REH cell (cell line): ENCODE results near the gene CTNS.

DNA sequence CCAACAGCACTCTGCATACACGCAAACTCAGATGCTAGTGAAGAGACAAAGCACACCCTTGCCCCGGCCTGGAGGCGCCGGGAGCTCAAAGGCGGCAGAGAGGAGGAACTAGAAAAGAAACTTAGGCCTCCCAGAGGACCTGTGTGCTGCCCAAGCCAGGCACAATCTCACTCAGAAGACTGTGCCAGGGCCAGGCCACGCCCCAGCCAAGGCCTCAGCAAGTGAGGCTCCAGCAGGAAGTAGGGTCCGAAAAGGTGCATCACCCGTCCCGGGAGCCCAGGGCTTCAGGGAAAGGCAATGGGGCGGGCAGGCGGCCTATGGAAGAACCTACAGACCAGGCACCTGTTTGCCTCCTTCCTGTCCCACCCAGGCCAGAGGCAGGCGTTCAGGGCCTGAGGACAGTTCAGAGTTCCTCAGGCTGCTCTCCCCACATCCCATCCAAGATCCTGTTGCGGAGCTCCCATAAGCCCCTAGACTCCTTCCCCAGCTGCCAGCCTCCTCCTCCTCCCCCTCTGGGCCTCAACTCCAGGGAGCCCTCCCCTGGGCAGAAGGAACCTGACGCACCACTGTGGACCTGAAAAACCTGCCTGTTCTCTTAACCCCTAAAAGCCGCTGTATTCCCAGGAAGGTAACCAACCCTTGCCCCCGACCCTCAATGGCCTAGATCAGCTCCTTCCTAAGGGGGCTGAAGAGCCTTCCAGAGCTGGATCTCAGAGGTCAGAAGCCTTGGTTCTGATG, 2.4 kb downstream of the CLUH start:
- PRO-cap: no peak

GRCh38 chr17:2724623-2725145, 13.1 kb upstream of the CLUH start:
- PRO-cap: no peak

- PRO-cap: bidirectional peak, plus-strand start at chr17:2853390, minus-strand start at chr17:2853389; bidirectional peak, plus-strand start at chr17:2853679, minus-strand start at chr17:2853613
Measured at GRCh38 chr17:2853271-2854326, 57.4 kb downstream of the RAP1GAP2 start.

DNA sequence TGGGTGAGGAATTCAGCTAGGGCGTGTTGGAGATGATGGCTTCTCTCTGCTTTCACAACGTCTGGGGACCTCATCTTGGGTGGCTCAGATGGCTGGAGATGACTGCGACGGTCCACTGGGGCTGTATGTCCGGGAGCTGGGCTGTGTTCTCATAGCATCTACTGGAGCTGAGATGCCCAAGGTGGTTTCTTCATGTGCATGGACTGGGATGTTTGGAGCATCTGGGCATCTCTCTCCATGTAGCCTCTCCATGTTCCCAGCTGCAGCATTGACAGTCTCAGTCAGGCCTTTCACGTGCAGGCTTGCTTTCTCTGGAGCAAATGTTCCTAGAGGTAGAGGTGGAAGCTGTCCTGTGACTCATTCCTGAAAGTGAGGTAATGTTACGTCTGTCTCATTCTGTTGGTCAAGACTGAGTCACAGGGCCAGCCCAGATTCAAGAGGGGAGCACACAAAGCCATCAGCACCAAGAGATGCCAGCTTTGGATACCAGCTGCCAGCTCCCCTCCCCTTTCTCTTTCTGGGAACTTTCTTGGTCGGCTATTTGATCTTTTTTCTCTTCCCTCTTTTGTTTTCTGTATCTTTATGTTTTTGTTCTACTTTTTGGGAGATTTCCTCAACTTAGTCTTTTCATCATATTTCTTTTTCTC, 96.3 kb downstream of the RAP1GAP2 start:
- PRO-cap: no peak

- PRO-cap: no peak
Measured at GRCh38 chr17:2899977-2900413, 103.8 kb downstream of the RAP1GAP2 start.

DNA sequence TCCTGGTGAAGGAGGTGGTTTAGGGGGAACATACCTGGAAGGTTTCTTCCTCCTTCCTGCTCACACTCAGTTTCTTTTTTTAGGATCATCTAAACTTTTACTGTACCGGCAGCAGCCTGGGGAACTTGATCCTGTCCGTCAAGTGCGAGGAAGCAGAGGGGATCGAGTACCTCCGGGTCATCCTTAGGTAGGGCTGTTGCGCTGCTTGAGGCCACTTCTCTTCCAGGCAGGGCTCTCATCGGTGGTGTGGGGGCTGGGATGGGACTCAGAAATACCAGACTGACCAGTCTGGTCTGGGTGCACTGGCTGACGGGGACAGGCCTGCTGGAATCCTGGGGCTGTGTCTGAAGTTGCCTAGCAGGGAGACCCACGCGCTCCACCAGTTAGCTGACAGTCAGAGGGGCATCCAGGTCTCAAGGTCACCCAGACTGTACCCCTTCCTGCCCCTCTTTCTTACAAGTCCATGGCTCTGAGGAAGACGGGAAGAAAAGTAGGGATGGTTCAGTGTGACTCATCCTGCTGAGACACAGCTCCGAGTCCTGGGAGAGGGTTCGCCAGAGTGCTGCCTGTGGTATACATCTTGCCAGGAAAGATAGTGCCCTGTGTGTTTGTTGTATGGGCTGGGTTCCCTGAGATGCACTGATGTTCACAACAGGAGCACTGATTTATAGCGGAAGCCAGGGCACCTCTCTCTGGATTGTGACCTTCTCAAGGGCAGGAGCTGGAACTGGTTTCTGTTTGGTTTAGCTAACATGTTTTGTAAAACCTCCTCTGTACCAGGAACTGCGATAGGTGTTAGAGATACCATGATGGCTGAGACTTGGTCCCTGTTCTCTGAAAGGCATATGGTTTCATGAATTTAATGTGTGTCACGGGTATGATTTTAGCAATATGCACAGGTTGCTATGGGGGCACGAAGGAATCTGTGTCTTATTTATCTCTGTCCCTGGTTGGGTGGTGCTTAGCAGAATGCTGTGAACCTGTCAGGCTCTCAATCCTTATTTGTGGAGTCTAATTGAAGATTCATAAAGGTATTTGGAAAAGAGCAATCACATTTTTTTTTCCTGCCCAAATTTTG, 97.6 kb downstream of the OR1D5 start:
- PRO-cap: no peak

DNA sequence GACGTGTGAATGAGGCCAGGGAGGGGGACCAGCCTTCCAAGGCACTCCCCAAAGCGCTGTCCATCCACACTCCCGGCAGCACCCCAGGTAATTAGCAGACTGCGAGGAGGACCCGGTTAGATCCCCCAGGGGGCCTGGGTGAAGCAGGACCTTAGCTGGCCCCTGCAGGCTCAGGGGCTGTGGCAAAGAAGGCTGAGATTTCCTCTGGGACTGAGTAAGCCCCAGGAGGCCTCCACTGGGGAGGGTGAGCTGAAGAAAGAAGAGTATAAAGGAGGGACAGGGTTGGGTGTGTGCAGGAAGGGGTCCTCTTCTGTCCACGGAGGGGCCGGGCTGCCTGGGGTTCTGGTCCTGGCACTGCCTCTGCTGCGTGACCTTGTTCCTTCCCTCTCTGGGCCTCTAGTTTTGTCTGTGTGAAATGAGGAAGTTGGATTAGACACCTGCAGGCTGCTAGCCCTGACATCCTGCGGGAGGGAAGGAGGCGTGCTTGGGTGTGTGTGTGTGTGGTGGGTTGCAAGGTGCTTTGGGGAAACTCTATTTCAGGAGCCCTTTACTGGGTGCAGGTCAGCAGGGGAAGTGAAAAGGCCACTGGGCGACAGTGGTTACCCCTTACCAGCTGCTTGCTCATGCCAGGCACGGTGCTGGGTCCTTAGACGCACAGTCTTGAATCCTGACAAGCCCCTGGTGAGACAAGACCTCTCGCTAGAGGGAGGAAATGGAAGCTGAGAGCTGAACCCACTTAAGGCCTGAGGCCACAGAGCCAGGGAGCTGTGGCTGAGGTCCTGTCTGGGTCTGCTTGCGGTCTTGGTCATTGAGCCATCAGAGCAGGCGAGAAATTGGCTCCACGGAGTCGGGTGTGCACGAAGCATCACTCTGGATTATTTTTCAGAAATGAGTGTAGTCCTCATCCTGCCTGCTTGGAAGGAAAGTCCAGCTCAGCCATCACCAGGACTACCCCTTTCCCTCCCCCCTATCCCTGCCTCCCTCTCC, 60.7 kb downstream of the OR1D5 start:
- PRO-cap: bidirectional peak, plus-strand start at position 535 of the sequence, minus-strand start at position 394 of the sequence

GRCh38 chr17:3030136-3030654, 33.2 kb downstream of the OR1D5 start:
- PRO-cap: no peak

GRCh38 chr17:3167587-3168115, 29.7 kb upstream of the OR1A2 start:
- PRO-cap: unidirectional peak, minus-strand start at chr17:3167746

DNA sequence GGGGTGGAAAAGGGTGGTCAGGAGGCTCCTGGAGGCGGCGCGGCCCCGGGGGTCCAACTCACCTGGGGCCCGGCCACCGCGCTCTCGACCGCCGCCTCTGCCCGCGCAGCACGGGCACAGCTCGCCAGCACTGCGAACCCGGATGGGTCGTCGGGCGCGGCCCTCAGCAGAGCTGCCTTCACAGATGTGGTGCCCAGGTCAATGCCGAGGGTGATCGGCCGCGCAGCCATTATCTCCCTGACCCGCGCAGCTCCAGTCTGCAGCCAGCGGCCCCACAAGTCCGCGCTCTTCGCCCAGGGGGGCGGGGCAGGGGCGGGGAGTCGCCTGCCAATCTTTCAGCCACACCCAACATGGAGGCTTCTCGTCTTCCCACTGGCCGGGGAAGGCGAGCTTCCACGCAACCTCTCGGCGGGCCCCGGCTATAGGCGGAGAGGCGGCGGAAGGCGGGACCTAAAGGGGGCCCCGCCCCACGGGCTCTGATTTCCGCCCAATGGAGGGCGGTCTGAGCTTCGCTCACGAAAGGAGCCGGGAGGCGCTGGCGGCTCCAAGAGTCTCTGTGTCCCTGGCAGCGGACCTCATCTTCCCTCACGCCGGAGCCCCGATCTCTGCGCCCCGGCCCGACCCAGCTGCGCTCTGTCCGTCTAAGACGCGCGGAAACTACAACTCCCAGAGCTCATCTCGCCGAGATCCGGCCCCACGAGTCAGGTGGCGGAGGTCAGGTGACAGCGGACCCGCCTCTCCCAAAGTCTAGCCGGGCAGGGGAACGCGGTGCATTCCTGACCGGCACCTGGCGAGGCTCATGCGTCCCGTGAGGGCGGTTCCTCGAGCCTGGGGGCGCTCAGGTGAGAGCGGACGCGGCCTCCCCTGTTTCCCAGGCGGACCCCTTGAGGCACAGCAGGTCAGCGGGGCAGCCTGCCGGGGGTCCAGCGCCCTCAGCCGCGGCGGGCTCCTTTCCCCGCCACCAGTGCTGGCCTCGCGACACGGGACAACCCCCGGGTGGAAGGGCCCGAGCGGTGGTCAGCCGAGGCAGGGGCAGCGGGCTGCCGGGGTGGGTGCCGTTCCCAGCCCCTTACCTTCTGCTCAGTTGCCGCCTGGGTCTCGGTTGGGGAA, at the start of gene CTNS:
CTNS (plus strand) TSS at position 771 of the 1,110 bp plus-strand sequence.
- PRO-cap: bidirectional peak, plus-strand start at position 490 of the sequence, minus-strand start at position 259 of the sequence; bidirectional peak, plus-strand start at position 760 of the sequence, minus-strand start at position 645 of the sequence

GRCh38 chr17:3646037-3646268, 9.4 kb downstream of the CTNS start:
- PRO-cap: unidirectional peak, minus-strand start at chr17:3646093

DNA sequence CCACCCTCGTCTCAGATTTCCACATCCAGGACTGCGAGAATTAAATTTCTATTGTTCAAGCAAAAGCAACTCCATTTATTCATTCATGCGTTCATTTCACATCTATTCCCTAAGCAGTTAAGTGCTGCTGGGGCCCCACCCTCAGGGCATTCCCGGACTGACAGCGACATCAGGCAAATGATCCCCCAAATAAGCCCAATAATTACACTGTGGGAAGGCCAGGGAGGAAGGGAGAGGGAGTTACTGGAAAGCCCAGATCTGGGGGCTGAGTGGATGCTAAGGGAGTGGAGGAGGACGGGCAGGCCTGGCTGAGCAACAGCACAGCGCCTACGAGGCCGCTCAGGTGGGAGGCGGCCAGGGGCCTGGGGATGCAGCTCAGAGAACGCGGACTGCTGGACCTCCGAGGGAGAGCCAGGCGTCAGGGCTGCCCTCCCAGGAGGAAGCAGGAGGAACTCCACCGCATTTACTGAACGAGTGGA, 1.3 kb downstream of the P2RX5 start:
- PRO-cap: no peak

DNA sequence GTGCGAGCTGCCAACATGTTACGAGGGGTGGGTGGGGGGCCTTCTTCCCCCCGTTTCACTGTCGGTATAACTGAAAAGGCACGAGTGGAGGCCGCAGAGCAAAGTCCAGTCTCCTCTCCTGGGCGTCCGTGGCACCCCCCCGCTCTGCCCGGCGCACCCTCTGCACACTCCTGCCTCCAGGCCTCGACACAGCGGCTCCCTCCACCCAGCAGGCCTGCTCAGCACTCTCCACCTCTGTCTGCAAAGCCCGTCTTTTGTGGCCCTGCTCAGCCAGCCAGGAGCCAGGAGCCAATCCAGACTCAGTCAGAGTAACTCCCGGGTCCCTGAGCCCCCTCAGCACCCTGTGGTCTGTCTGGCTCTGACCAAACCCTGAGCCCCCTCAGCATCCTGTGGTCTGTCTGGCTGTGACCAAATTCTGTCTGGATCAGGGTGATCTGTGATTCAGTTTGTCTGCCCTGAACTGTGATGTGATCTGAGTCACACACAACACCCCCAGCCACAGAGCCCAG, 6.1 kb downstream of the ITGAE start:
- PRO-cap: no peak

GRCh38 chr17:3828698-3828949, 17.4 kb downstream of the NCBP3 start:
- PRO-cap: no peak

GRCh38 chr17:3889642-3890991, 2.7 kb downstream of the CAMKK1 start:
- PRO-cap: no peak

DNA sequence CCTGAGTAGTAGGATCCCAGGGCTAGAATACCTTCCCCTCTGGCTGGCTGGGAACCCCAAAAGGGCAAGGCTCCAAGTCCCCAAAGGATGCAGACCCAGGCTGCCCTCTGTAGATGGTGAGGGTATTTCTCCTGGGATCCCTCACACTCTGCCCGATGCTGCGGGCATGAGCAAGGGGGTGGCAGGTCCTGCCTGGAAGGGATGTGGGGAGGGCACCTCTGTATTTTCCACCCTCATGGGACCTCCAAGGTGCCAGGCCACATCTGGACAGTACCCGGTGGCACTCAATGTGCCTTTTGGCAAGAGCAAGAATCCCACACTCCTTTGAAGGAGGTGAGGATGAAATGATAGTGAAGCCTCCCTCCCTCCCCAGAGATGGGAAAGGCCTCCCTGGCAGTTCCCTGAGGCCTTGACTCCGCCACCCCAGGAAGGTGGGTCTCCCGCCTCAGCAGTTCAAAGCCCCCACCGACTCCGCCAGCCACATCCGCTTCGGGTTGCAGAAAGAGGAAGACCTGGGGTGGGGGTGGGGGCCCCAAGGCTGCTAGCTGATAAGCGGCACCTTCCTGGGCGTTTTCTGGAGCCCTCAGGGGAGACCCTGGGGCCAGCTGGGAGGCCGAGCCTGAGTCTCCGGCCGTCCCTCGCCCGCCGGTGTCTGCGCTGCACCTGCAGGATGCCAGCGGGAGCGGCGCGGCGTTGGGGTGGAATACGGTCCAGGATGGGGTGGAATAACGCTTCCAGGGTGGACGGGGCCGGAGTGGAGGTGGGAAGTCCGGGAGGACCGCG, 894 bp downstream of the ATP2A3 start:
- PRO-cap: bidirectional peak, plus-strand start at position 634 of the sequence, minus-strand start at position 431 of the sequence

DNA sequence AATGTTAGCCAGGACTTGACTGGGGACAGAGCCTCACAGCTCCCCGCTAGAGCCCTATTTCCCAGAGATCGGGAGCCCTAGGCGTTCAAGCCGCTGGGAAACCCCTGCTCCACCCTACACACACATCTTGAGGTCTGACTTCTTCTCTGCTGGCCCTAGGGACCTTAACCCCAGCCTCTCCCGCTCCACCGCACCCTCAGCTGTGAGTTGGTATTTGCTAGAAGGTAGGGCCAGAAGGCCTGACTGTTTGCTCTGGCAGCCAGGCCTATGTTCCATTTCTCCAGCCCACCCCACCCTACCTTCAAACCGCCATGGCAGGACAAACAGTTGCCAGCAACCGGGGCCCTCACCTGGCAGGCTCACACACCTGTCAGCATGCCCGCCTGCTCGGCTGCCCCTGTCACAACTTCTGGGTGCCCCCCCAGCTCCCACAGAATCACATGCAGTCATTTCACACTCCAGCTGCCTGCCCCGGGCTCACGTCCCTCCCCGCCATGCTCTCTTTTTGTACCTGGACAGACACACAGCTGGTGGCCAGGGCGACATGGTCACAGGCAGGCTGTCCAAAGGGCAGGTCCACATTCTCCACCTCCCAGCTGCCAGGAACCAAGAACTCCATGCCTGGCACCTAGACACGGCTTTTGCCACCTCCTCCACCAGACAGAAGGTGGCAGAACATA, 2.5 kb upstream of the ATP2A3 start:
- PRO-cap: no peak

DNA sequence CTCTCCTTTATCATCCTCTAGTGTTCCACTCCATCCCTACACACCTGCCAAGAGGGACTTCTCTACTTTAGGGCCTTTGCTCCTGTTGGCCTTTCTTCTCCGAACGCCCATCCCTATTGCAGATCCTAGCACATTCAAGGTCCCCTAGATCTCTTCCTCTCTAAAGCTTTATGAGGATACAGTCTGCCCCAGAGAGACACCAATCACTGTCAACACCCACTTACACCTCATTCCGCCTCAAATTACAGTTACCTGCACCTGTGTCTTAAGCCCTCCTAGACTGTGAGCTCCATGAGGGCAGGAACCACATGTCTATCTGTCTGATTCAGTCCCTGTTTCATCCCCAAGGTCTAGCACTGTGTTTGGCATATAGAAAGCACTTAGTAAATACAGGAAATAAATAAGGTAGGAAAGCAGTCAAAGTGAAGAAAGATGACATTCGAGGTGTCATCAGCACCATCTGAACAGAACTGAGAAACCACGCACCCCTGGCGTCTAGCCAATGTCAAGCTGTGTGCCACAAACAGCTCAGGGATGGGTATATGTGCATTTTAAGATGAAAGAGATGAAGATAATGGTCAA, 79.5 kb upstream of the ATP2A3 start:
- PRO-cap: no peak

GRCh38 chr17:4062075-4062775, 80.6 kb downstream of the ZZEF1 start:
- PRO-cap: no peak

GRCh38 chr17:4074949-4075598, 67.8 kb downstream of the ZZEF1 start:
- PRO-cap: no peak